Pericardium (tissue), 1 donor: ENCODE results near the genes OR6T1, OR10G4, OR8G1, OR8G5 and VSIG2.

GRCh38 chr11:122365938-122366416 lies 250.0 kb upstream of the BLID start:
- RRBS: no CpG with 5 or more reads among the region's 7 CpGs

DNA sequence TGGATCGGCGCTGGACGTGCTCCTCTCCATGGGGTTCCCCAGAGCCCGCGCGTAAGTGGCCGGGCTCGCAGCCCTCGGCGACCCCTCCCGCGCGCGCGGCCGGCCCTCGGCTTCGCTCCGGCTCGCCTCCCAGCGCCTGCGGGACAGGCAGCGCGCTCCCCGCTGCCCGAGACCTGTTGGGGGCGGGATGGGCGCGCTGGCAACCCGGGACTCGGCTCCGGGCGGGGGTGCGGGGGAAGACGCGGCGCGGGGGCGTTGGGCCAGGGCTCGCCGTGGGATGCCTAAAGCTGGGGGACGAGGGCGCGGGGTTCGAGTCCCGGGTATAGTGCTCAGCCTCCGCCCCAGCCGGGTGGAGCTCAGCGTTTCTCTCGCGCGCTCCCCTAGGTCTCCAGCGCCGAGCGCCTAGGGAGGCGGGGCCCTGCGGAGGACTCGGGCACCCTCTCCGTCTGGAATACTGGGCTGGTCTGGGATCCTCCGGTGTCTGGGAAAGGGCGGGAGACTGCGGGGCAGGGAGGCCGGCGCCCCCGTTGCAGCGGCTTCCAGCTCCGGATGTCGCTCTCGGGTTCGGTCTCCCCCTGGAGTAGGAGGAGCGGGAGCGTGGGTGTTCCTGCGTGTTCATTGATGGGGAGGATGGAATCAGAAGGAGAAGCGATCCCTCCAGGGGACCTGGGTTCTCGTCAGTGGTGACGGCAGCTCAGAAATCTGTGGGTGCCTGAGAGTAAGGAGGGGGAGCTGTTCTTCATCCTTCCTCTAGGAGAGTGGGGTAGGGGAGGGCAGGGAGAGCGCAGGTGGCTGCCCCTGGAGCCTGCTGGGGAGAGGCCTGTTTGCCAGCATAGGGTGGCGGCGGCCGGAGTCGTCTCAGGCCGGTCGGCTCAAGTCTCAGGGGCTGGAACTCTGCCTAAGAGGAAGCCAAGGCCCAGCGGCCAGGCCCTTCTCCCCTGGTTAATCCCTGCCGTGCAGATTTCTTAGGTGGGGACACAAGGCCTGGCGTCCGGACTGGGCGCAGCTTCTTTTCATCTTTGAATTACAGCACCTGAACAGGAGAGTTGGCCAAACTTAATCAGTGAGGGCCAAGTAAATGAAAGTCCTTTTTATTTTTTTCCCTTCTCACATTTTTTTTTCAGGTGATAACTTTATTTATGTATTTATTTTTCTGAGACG lies 1.0 kb downstream of the UBASH3B start:
- RRBS: 2% methylated on average over 41 of the region's 89 CpGs

GRCh38 chr11:122681787-122682317 lies 26.3 kb downstream of the UBASH3B start:
- RRBS: no CpG with 5 or more reads among the region's 13 CpGs

DNA sequence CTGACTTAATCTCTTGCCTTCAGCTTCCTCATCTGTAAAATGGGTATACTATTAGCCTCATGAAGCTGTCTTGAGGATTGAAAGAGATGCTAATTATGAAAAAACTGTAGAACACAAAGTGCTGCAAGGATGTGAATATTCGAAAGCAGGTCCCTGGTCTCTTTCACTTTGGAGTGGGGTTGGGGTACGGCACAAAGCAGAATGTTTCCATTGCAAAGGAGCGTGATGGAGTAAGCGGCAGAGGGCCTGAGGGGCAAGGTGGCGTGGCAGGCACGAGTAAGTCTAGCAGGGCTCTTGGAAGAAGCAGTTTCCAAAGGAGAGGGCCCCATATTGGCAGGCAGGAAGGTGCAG lies 88.0 kb downstream of the UBASH3B start:
- RRBS: no CpG with 5 or more reads among the region's 6 CpGs

DNA sequence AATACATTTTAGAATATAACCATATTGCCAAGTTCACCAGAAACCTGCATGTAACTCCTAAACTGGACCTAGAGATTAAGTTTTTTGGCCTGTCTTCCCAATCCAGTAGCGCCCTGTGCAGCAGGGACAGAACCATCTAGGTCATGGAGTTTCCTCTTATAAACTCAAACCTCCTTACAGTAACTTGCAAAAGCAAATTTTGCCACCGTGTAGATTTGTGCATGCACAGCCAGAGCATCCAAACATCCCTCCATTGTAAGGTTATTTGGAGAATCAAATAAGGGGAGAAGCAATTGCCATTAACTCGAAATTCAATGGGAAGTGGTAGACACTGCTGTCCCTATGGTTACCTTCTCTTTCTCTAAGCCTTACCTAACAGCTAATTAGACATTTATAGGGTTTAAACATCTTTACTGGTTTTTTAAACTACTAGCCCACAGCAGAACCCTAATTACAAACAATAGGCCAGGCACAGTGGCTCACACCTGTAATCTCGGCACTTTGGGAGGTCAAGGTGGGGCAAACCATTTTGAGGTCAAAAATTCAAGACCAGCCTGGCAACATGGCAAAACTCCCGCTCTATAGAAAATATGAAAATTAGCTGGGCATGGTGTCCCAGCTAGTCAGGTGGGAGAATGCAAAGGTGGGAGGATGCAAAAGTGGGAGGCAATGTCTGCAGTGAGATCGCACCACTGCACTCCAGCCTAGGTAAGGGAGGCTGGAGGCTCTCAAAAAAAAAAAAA lies 6.7 kb downstream of the HSPA8 start:
- RRBS: no CpG with 5 or more reads among the region's 6 CpGs

DNA sequence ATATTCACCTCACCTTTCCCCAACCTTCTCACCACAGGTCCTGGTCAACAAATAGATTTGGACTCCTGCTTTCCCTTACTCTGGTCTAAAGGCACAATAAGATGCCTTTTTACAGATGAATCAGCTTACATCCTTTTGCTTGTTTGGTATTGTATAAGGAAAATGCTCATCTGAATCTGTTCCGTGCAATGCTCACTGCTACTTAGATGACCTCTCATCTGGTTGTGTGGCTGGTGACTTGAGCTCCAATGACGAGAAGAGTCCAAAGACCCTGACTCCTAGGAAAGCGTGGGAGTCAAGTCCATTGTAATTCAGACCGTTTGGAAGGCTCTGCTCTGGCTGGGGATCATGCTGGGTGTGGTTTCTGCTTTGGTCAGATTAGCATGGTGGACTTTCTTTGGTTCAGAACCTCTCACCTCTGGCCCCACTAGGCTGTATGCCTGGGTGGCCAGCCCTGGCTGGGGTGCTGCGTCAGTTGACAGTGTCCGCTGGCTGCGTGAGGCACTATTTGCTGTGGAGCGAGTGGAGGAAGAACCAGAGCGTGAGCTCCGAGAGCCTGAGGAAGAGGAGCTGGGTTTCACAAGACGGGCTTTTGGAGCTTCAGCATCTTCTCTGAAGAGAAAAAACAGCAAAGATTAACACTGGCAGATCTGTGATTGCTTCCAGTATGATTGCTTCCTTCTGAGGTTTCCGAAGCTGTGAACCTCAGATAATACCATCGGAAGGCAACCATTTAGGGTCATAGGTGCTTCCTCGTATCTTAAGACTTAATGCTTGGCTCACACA lies 11.4 kb upstream of the HSPA8 start:
- RRBS: no CpG with 5 or more reads among the region's 14 CpGs

DNA sequence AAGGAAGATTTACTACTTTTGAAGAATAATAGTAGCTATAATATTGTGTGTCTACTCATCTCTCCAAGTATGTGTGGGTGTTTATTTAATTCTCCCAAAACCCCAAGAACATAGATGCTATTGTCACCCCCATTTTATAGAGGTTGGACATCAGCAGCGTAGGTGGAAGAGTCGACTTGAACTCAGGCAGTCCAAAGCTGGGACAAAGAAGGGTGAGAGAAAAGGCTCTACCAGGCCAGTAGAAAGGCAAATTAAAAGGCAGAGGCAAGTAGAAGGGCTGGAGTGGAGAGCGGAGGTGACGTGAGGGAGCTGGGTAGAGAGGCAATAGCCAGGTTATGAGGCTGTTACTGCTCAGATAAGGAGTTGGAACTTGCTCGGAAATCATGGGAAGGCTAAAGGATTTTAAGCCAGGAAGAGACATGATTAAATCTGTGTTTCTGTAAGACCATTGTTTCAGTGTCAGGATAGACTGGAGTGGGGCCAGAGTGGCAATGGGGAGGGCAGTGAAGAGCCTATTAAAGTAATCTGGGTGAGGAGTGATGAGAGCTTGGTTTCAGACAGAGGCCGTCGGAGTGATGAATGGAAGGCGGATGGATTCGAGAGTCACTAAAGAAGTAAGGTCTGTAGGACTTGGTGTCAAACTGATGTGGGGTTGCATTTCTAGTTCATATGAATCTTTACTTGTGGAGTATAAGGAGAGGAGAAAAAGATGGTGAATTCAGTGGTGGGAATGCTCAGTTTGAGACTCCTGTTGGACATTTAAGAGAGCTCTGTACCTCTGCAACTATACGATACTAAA lies 39.0 kb downstream of the GRAMD1B start:
- RRBS: no CpG with 5 or more reads among the region's 10 CpGs

DNA sequence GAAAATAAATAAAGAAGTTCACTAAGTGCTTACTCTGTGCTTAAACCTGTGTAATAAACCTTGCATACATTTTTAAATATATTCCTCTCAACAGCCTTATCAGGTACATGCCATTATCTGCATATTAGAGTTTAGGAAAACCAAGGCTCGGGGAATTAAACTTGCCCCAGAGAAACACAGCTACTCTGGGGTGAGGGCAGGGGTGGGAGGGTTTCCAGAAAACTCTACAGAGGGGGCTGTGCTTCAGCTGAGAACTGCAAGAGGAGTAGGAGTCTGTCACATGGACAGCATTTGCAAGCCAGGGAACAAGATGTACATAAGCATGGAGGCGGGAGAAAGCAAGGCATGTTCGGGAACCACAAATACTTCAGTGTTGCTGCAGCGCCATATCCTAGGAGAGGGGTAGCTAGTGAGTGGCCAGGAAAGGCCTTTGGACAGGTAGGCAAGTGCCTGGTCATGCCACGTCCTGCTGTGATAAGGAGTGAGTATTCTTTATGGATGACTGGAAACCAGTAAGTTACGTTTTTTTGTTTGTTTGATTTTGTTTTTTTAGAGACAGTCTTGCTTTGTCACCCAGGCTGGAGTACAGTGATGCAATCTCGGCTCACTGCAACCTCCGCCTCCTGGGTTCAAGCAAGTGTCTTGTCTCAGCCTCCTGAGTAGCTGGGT lies 57.1 kb downstream of the GRAMD1B start:
- RRBS: no CpG with 5 or more reads among the region's 8 CpGs

GRCh38 chr11:123525464-123526096 lies 95.5 kb downstream of the GRAMD1B start:
- RRBS: no CpG with 5 or more reads among the region's 13 CpGs

GRCh38 chr11:123729600-123730075 lies 11.8 kb downstream of the ZNF202 start:
- RRBS: no CpG with 5 or more reads among the region's 9 CpGs

DNA sequence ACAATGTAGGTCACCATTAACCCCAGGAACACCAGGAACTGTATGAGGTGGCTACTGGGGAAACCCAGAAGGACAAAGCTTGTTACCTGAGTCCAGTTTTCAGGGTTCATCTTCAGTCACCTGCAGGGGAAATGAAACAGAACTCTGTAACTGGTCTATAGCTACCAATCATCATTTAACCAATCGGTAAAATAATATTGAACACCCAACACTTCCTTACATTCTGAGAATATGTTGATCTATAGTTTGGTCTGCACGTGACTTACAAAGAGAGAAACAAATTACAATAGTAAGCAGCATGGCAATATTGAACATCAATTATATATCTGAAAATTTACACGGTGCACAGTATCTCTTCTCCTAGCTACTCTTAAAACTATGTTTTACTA lies at the start of gene OR6T1:
TSS of gene OR6T1 (minus strand) at position 110 of the 389 bp plus-strand sequence.
- RRBS: no CpG with 5 or more reads among the region's 3 CpGs

DNA sequence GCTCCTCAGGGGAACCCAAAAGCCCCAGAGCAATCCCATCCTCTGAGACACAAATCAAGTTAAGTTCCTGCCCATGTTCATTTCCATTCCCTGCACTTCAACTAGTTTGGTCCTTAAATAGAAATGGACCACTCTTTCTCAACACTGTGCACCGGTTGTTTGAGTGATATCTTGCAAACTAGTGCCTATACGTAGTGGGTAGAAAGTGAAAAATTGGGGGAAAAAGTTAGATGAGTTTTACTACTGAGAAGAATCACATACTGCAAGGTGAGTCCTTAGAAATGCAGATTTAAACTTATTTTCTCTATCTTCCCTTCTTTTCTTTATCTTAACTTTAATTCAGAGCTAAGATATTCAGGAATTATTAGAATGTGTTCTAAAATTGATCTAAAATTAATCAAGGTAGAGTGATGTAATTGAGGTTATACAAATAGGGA lies at the start of gene OR10G4:
TSS of gene OR10G4 (plus strand) at position 152 of the 437 bp plus-strand sequence.
- RRBS: no CpG with 5 or more reads among the region's 2 CpGs

DNA sequence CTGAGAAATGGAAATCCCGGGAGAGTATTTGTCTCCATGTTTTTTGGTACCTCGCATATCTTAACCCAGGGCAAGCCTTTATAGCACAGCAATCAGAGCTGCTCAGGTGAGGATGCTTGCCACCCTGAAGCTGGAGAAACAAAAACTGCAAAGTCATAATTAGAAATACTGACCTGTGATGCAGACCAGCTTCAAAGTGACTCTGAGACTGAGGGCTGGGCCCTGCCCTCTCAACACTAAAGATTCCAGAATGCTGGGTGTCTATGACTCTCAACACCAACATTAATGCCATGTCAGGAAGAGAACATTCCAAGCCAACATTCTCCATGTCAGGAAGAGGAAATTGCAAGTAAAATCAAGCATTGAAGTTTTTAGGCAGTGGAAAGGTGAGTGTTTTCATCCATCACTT lies at the start of gene OR8G1:
TSS of gene OR8G1 (plus strand) at position 117 of the 409 bp plus-strand sequence.
- RRBS: no CpG with 5 or more reads among the region's 2 CpGs

GRCh38 chr11:124256261-124256590 lies at the start of gene OR8G5:
OR8G5 (plus strand) TSS chr11:124256376.
- RRBS: no CpG with 5 or more reads among the region's 3 CpGs

- RRBS: no CpG with 5 or more reads among the region's 2 CpGs
These were observed 16.0 kb downstream of the SIAE start for GRCh38 chr11:124657605-124657944.

DNA sequence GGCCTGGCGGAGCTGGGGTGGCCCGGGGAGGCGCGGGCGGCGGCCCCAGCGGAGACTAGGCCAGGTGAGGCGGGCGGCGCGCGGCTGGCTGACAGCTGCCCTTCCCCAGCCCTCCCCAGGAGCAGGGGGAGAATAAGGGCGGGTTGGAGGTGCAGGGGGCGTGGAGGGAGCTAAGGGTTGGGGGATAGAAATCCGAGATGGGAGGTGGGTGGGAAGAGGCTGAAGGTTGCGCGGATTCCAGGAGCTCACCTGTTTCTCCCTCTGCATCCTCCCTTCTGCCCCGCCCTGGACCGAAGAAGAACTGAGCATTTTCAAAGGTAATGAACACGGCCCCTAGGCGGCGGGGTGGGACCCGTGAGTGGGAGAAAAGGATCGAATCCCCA lies 5.9 kb downstream of the NRGN start:
- RRBS: 50% methylated on average over 2 of the region's 24 CpGs

GRCh38 chr11:124751661-124752594 lies at the start of gene VSIG2:
VSIG2 (minus strand) TSS chr11:124752255.
- RRBS: 20% methylated on average over 26 of the region's 47 CpGs

GRCh38 chr11:125091244-125091909 lies 20.0 kb downstream of the TMEM218 start:
- RRBS: no CpG with 5 or more reads among the region's 5 CpGs

GRCh38 chr11:125256517-125257042 lies 92.0 kb downstream of the PKNOX2 start:
- RRBS: no CpG with 5 or more reads among the region's 6 CpGs

DNA sequence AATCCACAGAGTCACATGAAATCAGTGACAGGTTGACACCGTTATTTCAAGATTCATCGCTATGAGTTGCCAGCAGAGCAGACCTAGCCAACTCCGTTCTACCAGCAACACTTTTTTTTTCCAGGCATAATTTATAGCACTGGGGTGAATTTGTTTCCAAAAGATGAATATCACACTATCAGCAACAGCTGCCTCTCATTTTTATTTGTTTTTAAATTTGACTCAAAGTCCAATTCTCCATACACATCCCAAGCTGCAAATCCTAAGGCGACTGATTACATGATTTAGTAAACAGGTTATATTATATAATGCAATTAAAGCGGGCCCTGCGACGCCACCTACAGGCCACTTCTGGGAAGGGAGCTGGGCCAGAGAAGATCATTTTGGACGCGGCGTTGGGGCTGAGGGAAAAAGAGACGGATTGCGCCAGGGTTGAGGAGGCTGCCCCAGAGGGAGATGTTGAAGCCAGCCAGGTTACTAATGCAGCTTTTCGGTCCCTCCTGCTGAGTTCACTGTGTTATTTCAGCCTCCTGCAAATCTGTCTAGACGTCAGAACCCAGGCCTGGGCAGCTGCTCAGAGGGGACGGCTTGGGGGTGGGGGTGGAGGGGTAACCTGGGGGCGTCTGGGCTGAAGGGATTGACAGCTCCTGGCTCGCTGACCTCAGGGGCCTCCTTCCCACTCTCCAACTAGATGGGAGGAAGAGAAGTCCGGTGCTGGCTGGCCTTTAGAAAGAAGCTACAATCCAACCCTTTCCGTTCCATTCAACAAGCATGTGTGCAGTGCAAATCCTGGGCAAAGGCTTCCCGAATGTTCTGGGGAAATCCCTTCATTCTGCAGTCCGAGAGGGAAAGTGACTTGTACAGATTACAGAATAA lies 150.2 kb downstream of the FEZ1 start:
- RRBS: no CpG with 5 or more reads among the region's 21 CpGs